ENCODE data around the gene UTP14C.

GRCh38 chr13:52024408-52025011, at the start of gene UTP14C:
Gene UTP14C (plus strand): TSS chr13:52024691.
- RRBS, 2 experiments, result no CpG with 5 or more reads among the region's 4 CpGs

- RRBS, 2 experiments, result no CpG with 5 or more reads among the region's 2 CpGs
Measured at GRCh38 chr13:52809469-52809894, 39.0 kb downstream of the PCDH8 start.

DNA sequence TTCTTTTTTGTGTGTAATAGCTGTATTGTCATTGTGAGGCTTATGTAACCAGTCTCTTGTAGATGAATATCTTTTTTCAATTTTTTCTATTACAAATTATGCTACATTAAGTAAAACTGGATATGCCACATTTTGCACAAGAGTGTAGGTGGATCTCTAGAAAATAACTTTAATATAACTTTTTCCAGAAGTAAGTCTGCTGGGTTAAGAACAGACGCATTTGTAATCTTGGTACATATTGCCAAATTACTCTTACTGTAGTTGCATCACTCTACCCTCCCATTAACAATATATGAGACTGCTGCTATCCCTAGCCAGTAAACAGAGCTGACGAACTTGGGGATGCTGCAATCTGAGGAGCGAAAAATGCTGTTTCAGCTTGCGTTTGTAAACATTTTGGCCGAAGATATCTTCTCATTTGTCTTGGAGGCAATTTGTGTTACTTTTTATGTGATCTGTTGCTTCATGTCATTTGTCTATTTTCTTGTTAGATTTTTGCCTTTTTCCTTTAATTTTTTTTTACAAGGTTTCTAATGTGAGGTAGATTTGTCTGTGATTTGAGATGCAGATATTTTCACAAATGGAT, 1482.7 kb downstream of the OLFM4 start:
- RRBS, 2 experiments, result no CpG with 5 or more reads among the region's 5 CpGs

DNA sequence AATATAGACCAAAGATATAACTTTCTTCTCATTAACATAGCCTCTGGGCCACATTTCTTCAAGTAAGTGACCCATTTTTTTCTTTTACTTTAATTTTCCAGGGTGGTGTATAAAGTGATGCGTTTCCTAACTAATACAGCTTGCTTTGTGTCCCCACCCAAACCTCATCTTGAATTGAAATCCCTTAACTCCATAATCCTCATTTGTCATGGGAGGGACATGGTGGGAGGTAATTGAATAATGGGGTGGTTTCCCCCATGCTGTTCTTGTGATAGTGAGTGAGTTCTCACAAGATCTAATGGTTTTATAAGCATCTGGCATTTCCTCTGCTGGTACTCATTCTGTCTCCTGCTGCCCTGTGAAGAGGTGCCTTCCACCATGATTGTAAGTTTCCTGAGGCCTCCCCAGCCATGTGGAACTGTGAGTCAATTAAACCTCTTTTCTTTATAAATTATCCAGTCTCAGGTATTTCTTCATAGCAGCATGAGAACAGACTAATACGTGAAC, 2010.9 kb downstream of the OLFM4 start:
- RRBS, 2 experiments, result no CpG with 5 or more reads among the region's 2 CpGs

GRCh38 chr13:57640528-57640903, 9.0 kb downstream of the PCDH17 start:
- RRBS, 2 experiments, result no CpG with 5 or more reads among the region's 4 CpGs

GRCh38 chr13:59332974-59333384, 830.7 kb downstream of the DIAPH3 start:
- RRBS, 2 experiments, result no CpG with 5 or more reads among the region's 3 CpGs

DNA sequence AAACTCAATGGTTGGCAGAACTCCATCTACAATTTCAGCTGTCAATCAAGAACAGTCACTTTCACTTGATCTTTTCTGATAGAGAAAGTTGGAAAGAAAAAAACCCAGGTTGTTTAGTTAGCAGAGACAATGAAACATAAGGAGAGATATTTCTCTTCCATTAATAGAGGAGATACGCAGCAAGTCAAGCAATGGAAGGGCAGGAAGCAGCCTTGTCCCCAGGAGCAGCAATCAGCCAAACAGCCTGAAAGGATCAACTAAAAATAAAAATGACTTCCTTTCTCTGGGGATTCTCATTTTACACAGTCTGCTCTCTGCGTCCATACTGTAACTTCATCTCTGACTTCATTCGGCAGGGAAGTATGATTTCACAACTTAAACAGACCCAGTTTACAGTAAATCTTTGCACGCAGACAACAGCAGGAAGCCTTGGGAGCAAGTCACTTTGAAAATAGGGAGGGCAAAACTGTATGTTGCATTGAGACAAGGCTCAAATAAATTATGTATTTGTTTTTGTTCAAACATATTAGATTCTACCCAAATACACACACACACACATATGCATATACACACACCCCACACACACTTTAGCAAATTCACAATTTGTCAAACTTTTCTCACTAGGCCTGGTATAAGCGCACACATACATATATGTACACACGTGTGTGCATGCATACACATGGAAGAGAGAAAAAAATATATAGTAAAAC, 826.6 kb downstream of the DIAPH3 start:
- RRBS, 2 experiments, result no CpG with 5 or more reads among the region's 6 CpGs

DNA sequence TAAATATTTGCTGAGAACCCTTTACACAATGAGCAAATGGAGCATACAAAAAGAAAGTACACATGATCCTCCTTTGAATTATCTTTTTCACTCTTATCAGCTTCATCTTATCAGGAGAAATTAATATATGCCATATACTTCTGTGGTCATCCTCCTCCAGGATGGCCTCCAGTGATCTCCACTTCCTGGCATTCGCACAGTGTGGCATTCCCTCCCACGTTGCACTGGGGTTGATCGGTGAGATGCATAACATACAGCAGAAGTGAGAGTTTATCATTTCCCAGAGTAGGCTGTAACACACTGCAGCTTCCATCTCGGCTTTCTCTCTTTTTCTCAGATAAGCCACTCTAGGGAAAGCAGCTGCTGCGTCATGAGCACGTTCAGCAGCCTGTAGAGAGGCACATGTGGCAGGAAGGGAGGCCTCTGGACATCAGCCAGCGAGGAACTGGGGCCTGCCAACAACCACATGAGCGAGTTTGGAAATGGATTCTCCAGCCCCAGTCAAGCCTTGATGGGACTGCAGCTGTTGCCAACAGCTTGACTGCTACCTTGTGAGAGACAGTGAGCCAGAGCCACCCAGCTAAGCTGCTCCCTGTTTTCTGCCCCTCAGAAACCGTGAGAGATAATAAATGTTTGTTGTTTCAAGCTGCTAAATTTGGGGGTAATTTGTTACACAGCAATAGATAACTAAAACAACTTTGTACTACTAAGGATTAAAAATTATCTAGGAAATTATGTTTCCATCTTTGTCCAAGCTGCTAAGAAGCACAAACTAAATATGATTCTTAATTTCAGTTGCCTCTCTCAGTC, 807.0 kb downstream of the DIAPH3 start:
- RRBS, 2 experiments, result no CpG with 5 or more reads among the region's 9 CpGs

DNA sequence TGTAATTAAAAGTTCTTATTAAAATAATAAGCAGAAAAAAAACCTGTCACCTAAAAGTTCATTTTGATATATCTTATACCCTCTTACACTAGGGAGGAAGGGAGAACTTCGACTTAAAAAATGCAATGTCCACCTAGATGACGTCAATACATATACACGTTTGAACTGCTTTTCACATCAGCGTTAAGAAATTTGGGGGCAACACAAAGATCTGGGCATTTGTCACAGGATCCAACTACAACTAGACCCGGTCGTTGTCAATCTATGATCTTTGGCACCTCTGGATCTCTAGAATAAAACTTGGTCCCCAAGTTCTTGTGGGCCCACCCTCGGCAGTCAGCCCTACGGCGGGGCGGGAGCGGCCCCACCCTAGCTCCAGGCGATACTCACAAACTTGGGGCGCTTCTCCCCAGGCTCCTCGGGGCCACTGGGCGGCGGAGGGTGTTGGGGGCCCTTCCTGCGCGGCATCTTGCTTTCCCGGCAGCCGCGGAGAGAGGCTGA, 481 bp downstream of the DIAPH3 start:
- RRBS, 2 experiments, result under 1 to 3% methylated on average over 3 of the region's 21 CpGs

DNA sequence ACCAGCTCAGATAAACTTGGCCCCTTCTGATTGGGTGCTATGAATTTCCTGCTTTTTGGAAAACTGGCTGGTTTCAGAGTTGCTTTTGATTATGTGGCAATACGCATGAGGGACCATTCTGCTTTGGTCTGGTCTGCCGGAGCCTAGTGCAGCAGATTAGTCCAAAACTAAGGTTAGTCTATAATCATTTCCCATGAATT, 2.1 kb upstream of the DIAPH3 start:
- RRBS, 2 experiments, result no CpG with 5 or more reads among the region's 2 CpGs

- RRBS, 2 experiments, result no CpG with 5 or more reads among the region's 1 CpG
Measured at GRCh38 chr13:60494188-60494729, 97.2 kb downstream of the TDRD3 start.

- RRBS, 2 experiments, result no CpG with 5 or more reads among the region's 3 CpGs
Measured at GRCh38 chr13:63731717-63732337, 14.7 kb upstream of the ENSG00000237378 start.

DNA sequence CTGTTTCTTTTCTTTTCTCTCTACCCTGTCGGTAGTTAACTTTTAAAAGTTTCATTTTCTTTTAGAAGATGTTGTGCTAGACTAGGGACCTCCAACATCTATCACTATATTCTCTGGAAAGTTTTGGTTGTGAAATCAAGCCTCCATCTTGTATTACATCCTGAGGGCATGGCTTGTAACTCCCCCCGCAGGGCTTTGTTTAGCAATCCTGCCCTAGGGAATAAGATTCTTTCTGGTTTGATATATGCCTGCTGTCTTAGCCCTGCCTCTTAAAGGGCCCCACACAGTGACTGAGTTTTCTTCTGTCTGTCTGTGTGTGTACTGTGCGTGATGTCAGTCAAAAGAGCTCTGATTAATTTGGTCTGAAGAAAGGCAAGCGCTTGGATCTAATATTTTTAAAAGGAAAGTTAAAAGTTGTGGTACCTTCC, 1027.4 kb upstream of the PCDH9 start:
- RRBS, 2 experiments, result no CpG with 5 or more reads among the region's 4 CpGs

DNA sequence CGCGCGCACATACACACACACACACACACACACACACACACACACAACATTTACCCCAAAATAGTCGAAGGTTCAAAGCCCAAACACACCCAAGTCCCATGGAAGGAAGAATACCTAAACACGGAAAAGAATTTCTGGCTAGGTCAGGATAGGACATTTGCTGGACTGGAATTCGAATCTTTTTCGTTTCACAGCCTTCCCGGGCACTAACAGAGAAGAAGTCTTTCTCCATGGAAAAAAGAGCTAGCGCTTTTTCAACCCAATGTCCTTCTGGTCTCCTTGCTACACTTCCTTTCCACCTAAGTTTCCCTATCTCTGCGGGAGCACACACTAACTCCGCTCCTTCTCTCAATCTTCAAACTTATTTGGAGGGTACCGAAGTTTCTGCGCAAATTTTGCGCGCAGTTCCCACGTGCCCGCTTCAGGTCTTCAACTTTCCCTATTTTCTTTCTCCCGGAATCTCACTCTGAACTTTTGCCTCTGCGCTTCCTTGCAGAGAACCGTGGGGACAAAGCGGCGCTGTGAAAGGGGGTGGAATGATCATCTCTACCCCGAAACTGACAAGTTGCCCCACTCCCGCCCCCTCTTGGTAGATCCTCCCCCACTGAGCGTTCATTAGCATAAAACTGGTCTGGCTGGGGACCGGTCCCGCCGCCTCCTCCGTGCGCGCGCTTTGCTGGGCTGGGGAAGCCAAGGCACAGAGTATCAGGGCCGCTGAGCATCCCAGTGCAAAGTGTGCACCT, 2.7 kb downstream of the DACH1 start:
- RRBS, 2 experiments, result no CpG with 5 or more reads among the region's 33 CpGs

GRCh38 chr13:72249926-72250447, 383.0 kb upstream of the DACH1 start:
- RRBS, 2 experiments, result no CpG with 5 or more reads among the region's 2 CpGs

DNA sequence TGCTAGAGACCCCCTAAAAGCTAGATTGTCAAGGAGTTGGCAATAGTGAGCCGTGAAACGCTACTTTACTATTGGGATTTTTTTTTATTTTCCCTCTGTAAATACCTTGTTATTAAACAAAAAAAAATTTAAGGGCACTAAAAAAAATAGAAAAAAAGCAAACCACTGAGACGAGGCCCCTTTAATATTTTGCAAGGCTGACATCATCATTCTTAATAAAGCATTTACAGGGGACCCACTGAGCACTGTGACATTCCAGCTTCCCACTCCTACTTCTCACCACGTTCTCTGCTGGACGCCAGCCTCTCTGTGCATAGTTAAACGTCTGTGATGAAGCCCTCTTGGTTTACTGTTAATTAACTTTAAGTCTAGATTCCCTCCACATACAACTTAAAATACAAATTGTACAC, 220.1 kb downstream of the MZT1 start:
- RRBS, 2 experiments, result no CpG with 5 or more reads among the region's 6 CpGs

GRCh38 chr13:72741286-72741711, 13.6 kb downstream of the BORA start:
- RRBS, 2 experiments, result no CpG with 5 or more reads among the region's 1 CpG

GRCh38 chr13:72775128-72775561, 6.6 kb downstream of the DIS3 start:
- RRBS, 2 experiments, result no CpG with 5 or more reads among the region's 3 CpGs

GRCh38 chr13:72777824-72778604, 3.7 kb downstream of the DIS3 start:
- RRBS, 2 experiments, result no CpG with 5 or more reads among the region's 5 CpGs